SEM (cell line): ENCODE results near the genes MPPED1, EFCAB6 and PARVB.

DNA sequence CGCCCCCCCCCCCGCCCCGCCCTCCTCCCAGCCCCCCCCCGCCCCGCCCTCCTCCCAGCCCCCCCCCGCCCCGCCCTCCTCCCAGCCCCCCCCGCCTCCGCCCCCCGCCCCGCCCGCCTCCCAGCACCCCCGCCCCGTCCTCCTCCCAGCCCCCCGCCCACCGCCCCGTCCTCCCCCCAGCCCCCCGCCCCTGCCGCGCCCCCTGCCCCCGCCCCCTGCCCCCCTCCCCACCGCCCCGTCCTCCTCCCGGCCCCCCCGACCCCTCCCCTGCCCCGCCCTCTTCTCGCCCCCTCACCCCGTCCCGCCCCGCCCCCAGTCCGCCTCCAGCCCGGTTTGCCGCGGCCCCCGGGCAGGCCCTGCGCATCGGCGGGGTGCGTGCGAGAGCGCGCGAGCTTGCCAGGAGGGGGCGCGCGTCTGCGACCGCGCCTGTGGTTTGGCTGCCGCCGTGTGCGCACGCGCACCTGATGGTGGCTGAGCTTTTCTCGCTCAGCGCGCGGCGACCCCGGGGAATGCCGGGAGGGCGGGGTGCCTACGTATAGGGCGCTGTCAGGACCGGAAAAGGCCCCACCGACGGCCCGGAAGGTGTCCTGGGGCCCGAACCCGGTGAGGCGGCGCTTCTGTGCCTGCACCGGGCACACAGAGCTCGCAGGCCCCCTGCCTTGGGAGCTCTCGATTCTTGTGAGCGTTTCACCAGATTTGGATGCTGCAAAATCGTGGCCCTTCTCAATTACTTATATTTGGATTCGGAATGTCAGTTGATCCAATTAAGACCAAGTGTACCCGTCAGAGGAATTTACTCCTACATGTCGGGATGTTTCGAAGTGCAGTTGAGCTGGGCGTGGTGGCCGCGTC lies 471 bp upstream of the TTLL12 start:
- PRO-cap, result unidirectional peak, plus-strand start at position 585 of the sequence

DNA sequence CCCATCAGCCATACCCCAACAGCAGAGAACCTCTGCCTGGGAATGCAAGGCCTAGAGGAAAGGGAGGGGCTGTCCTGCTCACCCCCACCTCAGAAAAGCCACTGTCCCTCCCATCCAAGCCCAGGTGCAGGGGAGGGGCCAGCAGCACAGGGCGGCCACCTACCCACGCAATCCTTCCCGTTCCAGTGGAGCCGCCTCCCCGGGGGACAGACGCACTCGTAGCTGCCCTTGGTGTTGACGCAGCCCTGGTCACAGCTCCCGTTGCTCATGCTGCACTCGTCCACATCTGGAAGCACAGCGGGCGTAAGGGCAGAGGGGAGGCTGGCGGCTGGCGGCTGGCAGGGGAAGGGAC lies 40.3 kb upstream of the TTLL12 start:
- PRO-cap, result no peak

DNA sequence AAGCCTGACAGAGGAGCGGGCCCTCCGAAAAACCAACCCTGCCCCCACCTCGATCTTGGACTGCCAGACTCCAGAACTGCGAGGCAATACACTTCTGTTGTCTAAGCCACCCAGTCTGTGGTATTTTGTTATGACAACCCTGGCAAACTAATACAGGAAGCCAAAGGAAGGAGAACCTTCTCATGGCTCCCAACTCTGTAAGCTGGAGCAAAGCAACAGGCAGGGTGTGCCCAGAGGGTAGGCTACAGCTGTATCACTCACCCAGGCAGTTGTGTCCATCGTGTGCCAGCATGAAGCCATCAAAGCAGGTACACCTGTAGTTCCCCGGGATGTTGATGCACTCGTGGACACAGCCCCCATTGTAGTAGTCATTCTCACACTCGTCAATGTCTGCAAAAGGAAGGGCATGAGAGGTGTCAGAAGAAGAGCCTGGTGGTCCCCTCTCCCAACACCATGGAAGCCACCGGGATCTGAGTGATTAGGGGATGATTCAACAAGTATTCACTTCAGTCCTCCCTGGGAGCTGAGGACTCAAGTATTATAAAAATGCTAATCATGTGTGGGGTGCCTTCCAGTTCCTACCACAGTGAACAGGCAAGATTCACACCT lies 23.4 kb downstream of the SCUBE1 start:
- PRO-cap, result no peak

DNA sequence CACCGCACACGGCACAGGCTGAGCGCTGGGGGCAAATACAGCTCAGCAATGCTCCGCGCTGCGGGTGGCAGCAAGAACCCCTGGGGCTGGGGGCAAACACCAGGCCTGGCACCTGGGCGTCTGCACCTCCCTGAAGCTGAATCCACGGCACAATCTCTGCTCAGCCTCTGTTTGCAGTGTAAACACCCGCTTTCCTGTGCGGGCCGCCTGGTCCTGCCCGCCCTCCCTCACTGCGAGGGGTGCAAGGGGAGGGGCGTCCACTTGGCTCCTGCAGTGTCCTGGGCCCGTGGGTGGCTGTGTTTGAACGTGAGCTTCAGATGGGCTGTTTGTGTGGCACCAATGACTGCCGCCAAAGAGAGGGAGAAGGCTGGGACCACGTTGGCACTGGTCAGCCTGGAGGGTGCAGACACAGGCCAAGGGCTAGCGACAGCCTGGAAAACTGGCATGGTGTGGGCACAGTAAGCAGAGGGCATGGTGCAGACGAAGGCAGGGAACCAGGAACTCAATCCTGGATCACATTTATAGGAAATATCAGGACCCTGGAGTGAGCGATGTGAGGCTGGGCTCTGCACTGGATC lies 14.7 kb upstream of the MPPED1 start:
- PRO-cap, result no peak

DNA sequence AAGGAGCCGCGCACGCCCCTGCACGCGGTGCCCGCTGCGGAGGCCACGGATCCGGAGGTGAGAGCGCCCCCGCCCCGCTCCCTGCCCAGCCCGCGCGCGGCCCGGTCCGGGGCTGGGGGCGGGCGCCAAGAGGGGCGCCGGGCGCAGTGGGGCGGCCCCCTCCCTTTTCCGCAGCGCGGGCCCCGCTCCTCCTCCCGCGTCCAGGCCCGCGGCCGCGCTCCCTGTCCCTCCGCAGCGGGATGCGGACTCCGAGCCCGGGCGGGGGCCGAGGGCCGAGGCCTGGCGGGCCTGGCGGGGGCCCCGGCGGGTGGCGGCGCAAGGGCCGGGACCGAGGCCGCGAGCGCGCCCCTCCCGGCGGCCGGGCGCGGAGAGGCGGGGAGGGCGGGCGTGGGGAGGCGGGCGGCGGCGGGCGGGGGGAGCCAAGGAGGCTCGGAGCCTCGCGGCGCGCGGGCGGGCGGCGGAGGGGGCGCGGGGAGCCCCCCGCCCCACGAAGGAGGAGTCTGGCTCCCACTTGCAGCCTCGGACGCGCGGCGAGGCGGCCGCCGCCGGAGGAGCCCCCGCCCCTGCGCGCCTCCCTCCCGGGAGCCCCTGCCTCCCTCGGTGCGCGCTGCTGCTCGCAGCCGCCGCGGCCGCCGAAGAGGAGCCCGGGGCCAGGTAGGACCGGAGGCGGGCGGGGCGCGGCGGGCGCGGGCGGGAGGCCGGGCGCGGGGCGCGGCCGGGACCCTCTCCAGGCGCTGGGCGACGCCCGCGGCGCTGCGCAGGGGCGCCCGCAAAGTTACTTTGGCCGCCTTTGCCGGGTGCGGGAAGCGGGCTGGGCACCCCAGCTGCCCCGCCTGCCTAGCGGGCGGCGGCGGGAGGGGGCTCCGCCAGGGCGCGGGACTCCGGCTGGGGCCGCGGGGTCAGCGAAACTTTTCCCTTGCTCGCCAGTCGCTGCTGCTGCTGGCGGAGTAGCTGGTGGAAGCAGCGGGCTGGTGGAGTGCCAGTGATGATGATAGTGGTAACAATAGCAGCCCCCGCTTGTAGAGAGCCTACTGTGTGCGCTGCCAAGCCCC lies at the start of gene MPPED1:
Gene MPPED1 (plus strand): TSS at position 510 of the 1,052 bp plus-strand sequence.
- PRO-cap, result no peak

DNA sequence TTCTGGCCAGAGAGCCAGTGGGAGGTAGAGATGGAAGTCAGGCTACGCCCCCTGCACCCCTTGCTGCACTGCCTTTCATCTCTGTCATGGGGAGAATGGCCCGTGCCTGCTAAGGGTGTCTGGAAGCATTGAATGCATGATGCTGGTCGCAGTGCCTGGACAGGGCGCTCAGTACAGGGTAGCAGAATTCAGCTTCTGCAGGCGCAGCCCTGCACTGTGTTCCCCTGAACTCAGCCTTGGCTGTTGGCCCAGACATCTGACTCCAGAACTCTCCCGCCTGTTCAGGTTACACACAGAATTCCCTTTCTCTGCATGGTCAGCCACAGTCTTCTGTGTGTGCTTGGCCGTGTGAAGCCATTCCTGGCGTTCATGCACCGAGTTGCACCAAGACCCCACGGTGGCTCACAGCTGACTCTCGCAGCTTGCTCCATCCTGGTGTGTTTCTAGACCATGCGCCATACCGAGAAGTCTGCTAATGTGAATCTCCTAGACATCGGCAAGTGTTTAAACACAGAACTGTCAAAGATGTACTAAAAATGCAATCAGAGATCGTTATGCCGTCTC lies 55.4 kb downstream of the MPPED1 start:
- PRO-cap, result no peak

GRCh38 chr22:43811997-43812815 lies at the start of gene EFCAB6:
EFCAB6 (minus strand) TSS chr22:43812305.
- PRO-cap, result no peak

GRCh38 chr22:43924164-43924581 lies 568 bp downstream of the PNPLA3 start:
- PRO-cap, result no peak

- PRO-cap, result no peak
Observed at GRCh38 chr22:43995882-43996909, 27.9 kb upstream of the PARVB start.

- PRO-cap, result no peak
Observed at GRCh38 chr22:44023831-44024947, at the start of gene PARVB. PARVB (plus strand) TSS chr22:44024302.

- PRO-cap, result no peak
Observed at GRCh38 chr22:44040290-44040744, 16.2 kb downstream of the PARVB start.

DNA sequence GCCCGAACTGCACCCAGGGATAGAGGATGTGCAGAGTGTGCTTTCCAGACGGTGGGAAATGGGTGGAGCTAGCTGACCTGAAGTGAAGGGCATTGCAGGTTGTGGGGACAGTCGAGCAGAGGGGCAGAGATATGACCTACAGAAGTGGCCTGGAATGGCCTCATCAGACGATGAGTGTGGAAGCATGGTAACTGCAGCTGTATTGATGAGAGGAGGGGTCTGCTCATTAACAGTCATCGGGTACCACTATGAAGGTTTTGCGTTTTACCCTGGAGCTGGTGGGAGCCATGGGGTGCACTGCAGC lies 59.4 kb downstream of the PARVB start:
- PRO-cap, result no peak

DNA sequence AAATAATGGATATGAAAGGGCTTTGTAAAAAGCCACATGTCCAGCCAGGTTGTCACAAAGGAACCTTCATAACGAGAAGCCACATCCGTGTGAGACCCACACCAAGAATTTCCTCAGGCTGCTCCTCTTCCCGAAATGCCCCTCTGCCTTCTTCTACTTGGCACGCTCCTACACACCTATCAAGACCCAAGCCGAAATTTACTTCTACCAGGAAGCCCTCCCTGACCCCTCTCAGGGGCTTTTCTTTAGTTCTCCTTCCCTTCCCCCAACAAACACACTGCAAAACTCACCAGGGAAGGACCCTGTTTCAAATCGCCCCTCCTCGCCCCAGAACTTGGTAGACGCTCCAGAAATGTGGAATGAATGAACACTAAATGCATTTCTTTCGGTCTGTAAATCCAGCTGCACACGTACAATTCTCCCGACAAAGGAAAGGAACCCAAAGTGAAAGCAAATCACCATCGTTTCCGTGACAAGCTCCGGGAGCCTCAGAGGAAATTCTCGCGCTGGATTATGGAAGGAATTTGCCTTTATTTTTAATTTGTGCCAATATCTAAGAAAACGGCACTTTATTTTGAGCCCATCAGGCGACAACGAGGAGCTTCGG lies 13.1 kb upstream of the SHISAL1 start:
- PRO-cap, result no peak

DNA sequence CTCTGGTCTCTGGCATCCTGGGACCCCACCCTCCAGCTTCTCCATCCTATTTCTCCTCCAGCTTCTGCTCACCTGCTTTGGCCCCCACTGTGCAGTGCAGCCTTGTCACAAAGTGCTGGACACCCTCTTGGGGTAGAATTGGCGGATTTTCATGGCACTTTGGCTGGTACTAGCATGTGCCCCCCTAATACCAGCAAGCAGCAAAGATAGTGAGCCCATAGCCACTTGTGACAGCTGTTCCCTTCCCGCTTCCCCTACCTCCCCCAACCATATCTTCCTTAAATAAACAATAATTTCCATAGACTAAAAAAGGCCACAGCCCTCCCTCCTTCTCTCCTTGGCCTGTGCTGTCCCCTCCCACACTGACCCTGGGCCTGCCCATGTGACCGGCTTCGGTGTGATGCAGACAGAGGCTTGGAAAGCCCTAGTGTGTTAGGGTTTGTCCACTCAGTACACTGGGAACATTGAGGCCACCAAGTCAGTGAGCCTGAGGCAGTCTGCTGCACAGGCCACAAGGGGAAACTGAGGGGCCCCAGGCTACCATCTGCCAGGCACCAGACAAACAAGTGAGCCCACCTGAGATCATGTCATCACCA lies 54.0 kb upstream of the SHISAL1 start:
- PRO-cap, result no peak

- PRO-cap, result no peak
Observed at GRCh38 chr22:44595655-44596649, 97.9 kb upstream of the RTL6 start.

- PRO-cap, result no peak
Observed at GRCh38 chr22:44638921-44639693, 62.9 kb upstream of the PRR5 start.

DNA sequence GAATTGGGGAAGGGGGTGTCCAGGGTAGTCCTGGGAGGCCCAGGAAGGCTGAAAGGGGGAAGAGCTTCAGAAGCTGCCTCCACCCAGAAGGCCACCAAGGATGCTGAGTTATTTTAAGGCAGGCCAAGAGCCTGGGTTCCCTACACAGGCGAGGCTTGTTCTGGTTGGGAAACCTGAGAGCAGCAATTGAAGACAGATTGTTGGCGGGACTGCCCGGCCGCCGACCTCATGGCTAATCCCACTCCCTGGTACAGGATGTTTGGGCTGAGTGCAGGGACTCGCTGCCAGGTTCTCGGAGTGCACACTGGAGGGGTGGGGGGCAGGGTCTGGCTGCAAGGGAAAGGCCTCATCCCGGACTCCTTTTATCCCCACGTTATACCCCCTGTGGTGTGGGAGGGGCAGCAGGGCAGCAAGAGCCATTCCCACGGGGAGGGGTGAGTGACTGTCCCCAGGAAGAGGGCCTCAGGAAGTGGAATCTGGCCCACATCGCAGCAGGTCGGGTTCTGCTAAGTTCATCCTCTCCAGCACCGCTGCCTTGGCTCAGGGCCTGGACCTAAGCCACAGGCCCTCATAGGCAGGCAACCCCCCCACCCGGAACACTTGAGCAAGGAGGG lies 43.6 kb upstream of the PRR5 start:
- PRO-cap, result no peak

DNA sequence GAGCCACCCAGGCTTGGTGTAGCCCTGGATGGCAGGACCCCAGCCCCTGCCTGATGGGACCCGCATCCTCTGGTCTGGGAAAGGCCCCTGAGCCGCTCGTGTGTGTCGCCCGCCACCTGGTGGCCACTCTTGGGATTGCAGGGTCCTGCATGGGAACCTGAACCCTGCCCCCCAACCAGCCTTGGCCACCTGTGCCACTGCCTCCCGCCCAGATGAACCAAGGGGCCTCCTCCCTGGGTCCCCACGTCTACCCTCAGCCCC lies 16.5 kb upstream of the ARHGAP8 start:
- PRO-cap, result no peak

DNA sequence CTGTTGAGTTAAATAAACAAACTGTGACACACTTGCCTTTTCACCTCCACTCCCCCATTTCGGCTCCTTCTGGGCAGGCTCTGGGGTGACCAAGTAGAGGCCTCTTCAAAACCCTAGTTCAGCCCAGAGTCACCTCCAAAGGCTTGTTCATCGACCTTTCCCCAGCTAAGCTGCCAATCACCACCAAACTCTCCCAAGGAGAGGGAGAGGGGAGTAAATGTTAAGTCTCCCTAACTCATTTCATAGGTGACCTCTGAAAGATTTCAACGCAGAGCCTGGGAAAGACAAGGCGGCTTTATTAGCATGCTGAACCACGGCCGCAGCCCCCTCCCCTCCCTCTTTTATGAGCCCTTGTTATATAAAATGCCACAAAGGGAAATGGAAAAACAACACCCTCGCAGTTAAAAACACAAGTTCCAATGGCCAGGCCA lies 3.9 kb downstream of the PHF21B start:
- PRO-cap, result no peak

- PRO-cap, result no peak
Observed at GRCh38 chr22:45006862-45007617, 2.8 kb downstream of the PHF21B start.